Kidney (tissue), 2 donors: ENCODE measurements around a stretch of chr11.

- PRO-cap: no peak
- RRBS: no CpG with 5 or more reads among the region's 2 CpGs
Observed at GRCh38 chr11:132914751-132915042, 617.6 kb downstream of the OPCML start.

- PRO-cap: no peak
- RRBS: no CpG with 5 or more reads among the region's 6 CpGs
Observed at GRCh38 chr11:133070339-133070651, 462.0 kb downstream of the OPCML start.

DNA sequence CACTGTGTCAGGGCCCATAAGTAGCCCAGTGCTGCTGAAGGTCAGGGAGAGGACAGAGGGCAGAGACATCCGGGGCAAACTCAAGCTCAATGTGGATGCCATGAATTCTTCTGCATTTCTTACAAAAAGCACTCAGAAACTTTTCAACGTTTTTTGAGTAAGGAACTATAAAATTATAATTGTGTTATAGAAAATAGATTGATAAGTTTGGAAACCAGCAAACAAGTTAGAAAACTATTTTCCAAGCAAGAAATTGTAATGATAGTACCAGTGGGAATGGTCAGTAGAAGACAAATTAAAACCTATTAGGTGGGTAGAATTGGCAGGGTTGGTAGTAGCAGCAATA is 285.8 kb downstream of the OPCML start:
- PRO-cap: no peak
- RRBS: no CpG with 5 or more reads among the region's 2 CpGs

- PRO-cap: no peak
- RRBS: 65% methylated on average over 4 of the region's 10 CpGs
Observed at GRCh38 chr11:133964998-133965585, 8.3 kb upstream of the IGSF9B start.

DNA sequence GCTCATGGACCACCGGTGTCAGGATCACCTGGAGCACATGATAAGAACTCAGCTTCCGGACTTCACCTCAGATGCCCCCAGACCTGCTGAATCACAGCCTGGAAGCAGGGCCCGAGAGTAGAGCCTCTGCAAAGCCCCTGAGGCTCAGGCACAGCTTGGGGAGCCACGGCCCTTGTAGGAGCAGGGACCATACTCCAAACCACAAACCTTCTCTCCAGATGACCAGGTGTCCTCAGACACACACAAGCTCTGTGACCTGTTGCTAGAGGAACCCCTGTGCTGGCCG is 13.9 kb upstream of the IGSF9B start:
- PRO-cap: unidirectional peak, plus-strand start at position 90 of the sequence
- RRBS: 81% methylated on average over 2 of the region's 5 CpGs

DNA sequence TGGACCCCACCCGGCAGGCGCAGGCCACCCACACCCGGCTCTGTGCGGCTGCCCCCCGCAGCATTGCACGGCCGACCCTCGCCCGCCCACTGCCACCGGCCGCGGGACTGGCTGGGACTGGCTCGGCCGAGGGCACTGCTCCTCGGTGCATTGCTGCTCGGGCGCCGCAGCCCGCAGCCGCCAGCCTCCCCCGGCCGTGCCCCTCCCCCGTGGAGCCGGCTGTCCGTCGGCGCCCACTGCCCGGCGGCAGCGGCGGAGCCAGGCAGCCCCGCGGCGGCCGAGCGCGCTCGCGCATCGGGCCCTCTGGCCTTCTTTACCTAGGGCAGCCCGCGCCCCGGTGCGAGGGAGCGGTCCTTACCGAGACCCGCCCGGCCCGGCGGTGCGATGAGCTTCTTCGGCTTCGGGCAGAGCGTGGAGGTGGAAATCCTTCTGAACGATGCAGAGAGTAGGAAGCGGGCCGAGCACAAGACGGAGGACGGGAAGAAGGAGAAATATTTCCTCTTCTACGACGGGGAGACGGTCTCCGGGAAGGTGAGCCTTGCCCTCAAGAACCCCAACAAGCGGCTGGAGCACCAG is 356 bp downstream of the VPS26B start:
- PRO-cap: no peak
- RRBS: 2% methylated on average over 30 of the region's 64 CpGs

DNA sequence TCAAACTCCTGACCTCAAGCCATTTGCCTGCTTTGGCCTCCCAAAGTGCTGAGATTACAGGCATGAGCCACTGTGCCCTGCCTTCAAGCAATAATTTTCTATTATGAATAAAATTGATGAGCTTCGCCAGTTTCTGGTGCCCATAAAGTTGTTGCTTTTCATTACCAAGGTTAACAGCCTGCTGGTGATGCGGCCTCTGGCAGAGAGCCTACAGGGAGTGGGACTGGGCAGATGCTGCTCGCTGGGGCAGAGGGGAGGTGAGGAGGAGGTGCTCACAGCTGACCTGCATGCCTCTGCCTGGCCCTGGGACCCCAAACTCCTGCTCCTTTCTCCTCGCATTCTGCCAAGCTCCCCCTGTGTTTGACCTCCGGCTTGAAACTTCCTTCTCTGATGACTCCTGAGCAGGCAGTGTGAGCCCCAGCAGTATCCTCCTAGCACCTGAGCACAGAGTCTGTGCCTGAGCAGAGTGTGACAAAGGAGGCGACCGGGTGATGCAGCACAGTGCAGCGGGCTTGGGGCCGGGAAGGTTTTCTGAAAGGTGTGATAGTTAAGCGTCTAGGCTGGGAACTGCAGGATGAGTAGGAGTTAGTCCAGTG is 56.1 kb upstream of the B3GAT1 start:
- PRO-cap: no peak
- RRBS: 73% methylated on average over 3 of the region's 10 CpGs

DNA sequence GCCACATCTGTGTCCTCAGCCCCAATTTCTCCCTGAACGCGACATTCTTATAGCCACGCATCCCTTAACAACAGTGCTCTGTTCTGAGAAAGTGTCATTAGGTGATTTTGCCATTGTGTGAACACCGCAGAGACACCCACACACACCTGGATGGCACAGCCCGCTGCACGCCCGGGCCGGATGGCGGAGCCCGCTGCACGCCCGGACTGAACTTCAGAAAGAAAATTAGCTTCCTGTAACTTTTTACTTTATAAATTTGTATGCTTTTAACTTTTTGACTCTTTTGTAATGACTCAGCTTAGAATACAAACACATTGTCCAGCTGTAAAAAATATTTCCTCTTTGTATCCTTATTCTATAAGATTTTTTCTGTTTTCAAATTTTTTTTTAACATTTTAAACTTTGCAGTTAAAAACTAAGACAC is 567.1 kb upstream of the B3GAT1 start:
- PRO-cap: no peak
- RRBS: 75% methylated on average over 1 of the region's 12 CpGs